Vagina (tissue), 1 donor: ENCODE measurements around the genes ZNF200 and DNASE1.

DNA sequence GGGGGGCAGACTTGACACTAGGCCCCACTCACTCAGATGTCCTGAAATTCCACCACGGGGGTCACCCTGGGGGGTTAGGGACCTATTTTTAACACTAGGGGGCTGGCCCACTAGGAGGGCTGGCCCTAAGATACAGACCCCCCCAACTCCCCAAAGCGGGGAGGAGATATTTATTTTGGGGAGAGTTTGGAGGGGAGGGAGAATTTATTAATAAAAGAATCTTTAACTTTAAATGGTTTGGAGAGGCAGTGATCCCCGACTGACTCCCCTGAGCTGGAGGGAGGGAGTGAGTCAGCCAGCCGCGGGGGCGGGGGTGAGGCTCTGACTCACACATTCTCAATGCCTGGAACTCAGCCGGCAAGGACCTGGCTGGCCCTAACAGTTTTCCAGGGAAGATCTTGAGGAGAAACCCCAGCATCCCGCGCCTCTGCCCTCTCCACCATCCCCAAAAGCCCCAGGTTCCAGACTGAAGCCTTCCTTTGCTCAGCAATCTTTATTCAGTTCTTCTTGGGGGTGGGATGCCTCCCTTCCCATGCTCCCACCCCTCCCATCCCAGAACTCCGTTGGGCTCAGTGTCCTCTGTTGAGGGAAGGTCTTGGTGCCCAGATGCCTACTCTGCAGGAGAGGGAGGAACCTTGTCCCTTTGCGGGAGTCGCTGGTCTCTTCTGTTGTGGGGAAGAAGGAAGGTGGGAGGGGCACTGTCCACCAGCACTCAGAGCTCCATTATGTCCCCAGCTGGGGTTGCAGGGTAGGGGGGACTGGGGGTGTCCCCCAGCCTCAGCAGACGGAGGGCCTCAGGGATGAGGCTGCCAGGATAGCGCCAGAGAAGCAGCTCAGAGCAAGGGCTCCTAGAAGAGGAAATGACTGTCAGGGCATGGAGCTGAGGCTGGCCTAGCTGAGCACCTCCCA is 1.3 kb downstream of the HCFC1R1 start:
- PRO-cap: bidirectional peak, plus-strand start at position 392 of the sequence, minus-strand start at position 275 of the sequence; bidirectional peak, plus-strand start outside the sequence, minus-strand start at position 861 of the sequence
- RAMPAGE, long total RNA: no peak

- PRO-cap: no peak
- RAMPAGE, long total RNA: no peak
These were observed 4.2 kb downstream of the THOC6 start for GRCh38 chr16:3027856-3028596.

GRCh38 chr16:3038218-3038726 is 1.5 kb upstream of the BICDL2 start:
- PRO-cap: no peak
- RAMPAGE, long total RNA: no peak

DNA sequence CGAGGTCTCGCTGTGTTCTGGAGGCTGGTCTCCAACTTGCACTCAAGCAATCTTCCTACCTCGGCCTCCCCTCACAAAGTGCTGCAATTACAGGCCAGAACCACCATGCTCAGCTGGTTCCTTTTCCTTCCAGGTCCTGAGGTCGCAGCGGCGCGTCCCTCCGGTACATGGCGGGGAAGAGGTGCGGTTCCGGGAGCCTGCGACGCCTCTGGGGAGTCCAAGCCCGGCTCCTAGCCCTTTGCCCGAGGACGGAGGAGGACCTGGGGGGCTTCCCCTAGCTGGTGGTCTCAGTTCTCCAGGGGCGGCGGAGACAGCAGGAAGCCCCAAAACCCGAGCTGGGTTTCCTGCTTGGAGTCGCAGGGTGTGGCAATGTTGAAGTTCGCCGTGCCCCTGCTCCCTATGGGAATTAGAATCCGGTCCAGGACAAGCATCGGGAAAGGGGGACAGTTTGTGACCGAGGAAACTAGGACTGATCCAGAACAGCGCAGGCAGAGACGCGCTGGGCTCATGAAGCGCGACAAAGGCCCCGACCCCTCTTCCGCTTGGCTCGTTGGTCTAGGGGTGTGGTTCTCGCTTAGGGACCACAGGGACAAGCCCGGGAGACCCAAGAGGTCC is 25.1 kb downstream of the ZNF213 start:
- PRO-cap: no peak
- RAMPAGE, long total RNA: no peak

DNA sequence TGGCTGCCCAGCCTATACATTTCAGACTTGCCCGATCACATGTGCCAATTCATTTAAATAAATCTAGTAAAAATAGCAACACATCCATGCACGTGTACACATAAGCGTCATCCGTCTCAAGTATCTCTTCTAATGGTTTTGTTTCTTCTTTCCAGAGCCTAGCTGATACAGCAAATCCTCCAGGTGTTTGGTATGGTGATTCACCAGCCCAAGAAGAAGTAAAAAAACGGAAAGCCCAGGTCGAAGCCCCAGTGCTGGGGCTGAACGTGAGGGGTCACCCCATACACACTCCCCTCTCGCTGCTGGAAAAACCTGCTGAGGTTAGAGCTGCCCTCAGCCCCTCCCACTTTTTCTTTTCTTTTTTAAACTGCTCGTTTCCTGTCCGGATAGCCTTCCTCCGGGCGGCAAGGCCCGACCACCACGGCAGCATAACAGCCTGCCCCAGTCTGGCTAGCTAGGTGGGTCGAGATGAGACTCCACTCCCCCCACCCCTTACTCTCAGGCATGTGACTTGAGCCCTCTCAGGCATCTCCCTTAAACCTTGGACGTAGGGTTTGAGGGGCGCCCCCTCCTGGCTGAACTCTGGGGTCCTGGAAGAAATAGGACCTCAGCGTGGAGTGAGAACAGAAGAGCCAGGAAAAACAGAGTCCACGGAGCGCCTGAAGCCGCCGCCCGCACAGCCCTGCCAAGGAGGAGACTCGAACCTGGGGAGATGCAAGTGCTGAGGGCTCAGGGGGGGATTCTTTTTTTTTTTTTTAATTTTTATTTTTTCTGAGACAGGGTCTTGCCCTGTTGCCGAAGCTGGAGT is 39.3 kb downstream of the ZNF213 start:
- PRO-cap: no peak
- RAMPAGE, long total RNA: no peak

DNA sequence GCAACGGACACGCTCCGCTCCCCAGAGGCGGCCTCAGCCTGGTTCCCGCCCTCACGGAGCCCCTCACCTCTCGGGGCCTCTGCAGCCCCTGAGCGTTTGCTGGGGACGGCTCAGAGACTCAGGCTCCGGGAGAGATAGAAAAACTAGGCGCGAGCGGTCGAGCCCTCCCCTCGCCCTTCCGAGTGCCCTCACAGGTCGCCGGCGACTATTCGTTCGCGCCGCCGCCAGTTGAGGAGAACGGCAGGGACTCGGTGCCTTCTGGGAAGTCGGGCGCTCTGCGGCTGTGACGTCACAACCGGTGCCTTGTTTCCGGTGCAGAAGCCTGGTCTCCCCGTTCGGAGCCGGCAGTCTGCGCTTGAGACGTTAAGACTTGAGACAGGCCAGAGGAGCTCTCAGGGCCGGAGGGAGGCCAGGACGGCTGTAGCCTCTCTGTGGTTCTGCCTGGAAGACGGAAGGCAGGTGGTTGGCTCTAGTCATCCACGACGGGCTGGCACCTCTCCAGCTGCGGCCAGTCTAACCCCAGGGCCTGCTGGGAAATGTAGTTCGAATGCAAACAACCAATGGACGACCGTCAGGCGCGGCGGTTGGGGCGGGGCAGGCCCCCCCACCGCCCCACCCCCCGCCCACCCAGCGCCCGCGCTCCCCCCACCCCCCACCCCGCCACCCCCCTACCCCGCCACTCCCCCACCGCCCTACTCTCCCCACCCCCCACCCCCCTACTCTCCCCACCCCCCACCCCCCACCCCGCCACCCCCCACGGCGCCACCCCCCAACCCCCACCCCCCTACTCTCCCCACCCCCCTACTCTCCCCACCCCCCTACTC is at the start of gene ZNF200:
ZNF200 (minus strand) TSS at position 239 of the 824 bp plus-strand sequence.
- PRO-cap: bidirectional peak, plus-strand start at position 315 of the sequence, minus-strand start at position 203 of the sequence
- RAMPAGE, long total RNA: start-site peak on the minus strand centred at position 158 of the sequence, 45 bp wide, 18 reads

DNA sequence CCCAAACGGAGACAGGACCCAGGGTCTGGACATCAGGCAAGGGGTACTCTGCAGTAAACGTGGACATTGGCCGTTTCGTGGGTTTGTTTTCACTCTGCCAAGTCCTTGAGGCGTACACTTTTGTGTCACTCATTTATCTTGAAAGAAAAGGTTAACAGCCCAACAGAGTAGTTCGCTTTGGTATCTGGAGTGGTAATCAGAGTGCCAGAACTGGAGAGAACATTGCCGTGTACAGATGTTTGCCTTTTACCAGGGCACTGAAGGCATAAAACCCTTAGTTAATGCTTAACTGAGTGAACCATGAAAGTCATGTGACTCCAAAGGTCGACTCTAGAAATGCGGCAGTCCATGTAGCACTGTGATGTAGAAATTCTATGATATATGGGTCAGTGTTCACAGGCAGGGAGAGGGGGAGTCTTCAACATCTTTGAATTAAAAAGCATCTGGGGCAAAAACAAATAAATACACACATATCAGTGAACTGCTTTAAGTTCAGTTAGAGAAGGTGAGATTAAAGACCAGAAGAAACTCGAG is 15.5 kb downstream of the NAA60 start:
- PRO-cap: no peak
- RAMPAGE, long total RNA: no peak

- PRO-cap: no peak
- RAMPAGE, long total RNA: no peak
These were observed 25.6 kb downstream of the C16orf90 start for GRCh38 chr16:3469717-3470016.

DNA sequence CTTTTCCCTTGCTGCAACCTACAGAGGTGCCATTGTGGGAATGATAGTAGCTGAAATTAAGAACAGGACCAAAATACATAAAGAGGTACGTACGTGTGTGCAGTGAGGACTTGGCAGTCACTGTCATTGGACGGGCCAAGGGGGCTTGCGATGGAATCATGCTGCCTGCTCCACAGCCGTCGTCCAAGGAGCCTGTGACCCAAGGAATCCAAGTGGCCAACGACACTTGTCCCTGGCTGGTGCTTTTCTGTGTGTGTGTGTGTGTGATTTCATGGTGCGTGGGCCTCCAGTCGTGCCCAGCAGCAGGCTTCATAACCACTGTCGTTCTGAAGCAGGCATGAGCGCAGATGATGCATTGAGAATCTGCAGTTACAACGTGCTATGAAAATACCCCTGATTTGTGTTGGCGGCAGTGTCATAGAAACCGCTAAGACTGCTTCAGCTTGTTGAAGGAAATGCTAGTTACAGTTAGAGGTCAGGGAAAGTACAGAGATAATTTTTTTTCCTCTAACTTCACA is 15.7 kb downstream of the C16orf90 start:
- PRO-cap: no peak
- RAMPAGE, long total RNA: no peak

GRCh38 chr16:3486191-3486700 is 9.0 kb downstream of the C16orf90 start:
- PRO-cap: no peak
- RAMPAGE, long total RNA: no peak

DNA sequence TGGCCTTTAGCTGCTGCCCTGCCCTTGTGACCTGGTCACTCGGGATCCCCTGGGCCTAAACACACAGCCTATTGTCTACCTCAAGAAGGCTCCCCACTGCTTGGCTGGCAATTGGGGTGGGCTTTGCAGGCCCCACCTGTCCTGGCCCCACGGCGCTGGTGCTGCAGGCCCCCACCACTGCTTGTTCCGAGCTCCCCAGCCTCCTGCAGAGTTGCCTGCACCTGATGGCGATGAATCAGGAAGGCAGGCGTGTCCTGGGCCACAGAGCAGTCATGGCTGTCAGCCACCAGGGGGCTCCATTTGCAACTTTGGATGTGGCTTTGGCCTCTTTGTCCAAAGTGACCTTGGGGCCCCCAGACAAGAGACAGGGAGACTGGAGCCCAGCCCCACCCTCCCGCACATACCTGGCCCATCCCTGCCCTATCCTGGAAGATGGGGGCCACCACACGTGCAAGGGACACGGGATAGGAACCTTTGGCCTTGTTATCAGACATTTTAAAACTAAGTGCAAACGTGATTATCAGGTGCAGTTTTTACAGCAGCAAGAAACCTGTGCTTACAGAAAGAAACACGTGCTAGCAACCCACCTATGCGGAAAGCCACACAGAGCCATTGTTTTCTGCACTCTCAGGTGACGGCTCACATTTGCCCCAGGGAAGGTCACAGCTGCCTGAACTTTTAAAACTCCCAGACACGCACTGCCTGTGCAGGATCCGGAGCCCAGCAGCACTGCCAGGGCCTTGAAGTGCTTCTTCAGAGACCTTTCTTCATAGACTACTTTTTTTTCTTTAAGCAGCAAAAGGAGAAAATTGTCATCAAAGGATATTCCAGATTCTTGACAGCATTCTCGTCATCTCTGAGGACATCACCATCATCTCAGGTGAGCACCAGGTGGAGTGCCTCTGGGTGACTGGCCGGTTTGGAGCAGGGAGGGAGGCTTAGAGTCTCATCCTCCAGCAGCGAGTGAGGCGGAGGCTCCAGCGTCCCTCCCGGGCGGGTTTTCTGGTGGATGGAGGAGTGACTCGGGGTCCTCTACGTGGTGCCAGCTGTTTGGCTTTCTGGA is at the start of gene DNASE1:
DNASE1 (plus strand) TSS at position 527 of the 1,063 bp plus-strand sequence.
- PRO-cap: no peak
- RAMPAGE, long total RNA: start-site peak on the plus strand centred at position 466 of the sequence, 118 bp wide, 5 reads

- PRO-cap: no peak
- RAMPAGE, long total RNA: start-site peak on the plus strand at chr16:3661995-3662025, 6 reads
These were observed 7.4 kb downstream of the DNASE1 start for GRCh38 chr16:3661546-3662543.

- PRO-cap: no peak
- RAMPAGE, long total RNA: start-site peak on the minus strand at chr16:3665983-3666082, 42 reads
These were observed 11.2 kb downstream of the DNASE1 start for GRCh38 chr16:3665623-3666171.

GRCh38 chr16:3694018-3694432 is 23.3 kb downstream of the TRAP1 start:
- PRO-cap: no peak
- RAMPAGE, long total RNA: no peak

DNA sequence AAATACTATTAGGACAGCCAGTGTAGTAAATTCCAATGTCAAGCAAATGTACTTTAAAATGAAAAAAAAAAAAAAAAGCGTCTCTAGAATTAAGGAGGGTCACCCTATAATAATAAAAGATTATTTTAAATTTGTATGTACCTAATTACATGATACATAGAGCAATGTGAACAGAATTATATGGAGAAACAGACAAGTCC is 49.3 kb upstream of the CREBBP start:
- PRO-cap: no peak
- RAMPAGE, long total RNA: no peak

- PRO-cap: no peak
- RAMPAGE, long total RNA: no peak
These were observed 65.6 kb upstream of the CREBBP start for GRCh38 chr16:3946078-3946568.

DNA sequence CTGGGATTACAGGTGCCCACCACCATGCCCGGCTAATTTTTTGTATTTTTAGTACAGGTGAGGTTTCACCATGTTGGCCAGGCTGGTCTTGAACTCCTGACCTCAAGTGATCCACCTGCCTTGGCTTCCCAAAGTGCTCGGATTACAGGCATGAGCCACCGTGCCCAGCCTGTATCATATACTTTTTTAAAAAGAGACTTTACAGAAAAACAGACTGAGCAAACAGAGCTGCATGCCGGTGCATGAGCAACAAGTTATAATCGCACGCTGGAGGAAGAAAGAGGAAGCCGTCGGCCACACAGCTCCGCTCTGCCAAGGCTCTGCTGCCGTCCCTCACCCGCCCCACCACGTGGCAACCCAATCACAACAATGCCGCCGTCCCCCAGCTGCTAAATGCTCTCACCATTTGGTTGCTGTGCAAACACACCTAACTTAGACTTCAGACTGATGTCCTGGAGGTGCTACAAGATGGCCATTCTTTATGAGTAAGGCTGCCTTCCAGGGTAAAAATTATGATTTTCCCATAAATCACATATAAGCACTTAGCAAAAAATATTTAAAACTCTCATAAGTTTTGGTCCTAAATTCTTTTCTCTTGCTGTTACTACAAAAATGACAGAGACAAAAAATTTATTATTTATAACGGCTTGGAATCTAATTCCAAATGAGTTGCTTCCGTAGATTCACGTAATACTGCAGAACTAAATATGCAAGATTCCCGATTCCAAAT is 83.4 kb downstream of the ADCY9 start:
- PRO-cap: no peak
- RAMPAGE, long total RNA: no peak

DNA sequence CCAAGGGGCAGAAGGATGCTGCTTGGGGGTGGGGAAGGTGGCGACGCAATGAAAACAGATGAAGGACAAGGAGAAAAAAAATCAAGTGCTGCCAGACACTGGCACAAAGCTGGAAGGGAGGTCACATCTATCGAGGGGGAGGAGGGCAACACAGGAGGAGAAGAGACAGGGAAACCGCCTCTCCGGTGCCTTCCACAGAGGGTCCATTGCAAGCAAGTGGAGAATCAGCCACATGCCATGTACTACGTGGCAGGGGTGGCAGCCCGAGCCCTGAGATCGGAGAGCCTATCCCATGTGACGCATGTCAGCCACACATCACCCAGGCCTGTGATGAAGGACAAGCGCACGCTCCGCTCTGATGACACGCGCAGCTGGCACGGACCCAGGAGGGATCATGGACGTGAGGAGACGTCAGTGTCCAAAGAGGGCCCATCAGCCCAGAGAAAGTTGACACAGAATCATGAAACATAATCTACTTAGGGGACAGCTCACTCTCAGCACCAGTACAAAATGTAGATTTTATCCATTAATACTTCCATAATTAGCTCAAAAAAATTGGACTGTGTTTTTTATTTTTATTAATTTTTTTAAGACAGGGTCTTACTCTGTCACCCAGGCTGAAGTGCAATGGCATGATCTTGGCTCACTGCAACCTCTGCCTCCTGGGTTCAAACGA is 30.0 kb downstream of the ADCY9 start:
- PRO-cap: no peak
- RAMPAGE, long total RNA: start-site peak on the minus strand centred at position 124 of the sequence, 231 bp wide, 5 reads

- PRO-cap: no peak
- RAMPAGE, long total RNA: start-site peak on the minus strand at chr16:4087978-4088046, 38 reads
These were observed 28.3 kb downstream of the ADCY9 start for GRCh38 chr16:4087852-4088489.

DNA sequence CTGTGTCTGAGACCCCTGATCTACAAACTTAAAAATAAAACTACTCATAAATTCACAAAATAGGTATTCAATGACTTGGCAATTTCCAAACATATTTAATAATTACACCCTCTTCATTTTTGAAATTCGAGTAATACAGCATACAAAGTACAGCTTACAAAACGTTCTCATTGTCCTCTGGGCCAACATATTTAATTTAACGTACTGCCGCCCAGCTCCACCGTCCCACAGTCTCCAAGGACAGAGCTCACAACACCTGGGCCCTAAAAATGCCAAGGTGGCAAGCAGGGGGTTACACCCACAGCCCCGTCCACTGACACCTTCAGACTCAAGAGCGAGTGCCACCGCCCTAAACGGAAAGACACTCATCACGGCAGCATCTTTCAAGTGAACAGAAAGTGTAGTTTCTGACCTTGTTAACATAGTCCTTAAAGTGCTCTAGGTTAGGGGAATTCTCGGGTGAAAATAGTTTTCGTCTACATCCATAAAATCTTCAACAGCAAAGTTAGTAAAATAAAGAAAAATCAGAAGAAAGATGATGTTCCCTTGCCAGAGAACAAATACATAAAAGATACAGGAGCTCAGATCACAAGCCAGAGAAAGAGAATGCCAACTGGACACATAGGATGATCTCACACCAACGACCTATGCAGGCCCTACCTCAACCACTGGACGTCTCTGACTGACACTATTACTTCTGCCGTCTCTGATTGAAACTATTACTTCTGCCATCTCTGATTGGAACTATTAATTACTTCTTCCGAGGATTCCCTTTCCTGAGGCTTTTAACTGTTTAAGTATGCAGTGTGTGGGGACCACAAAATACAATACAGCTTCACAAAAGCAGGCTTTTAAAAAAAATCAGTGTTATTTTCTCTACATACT is 4.1 kb downstream of the ADCY9 start:
- PRO-cap: no peak
- RAMPAGE, long total RNA: start-site peak on the minus strand centred at position 391 of the sequence, 235 bp wide, 12 reads